ENCODE measurements around the gene CSNK2A2.

- PRO-cap: no peak
- RAMPAGE, long total RNA, 2 experiments: no peak in any of the 2 experiments
These were observed 21.3 kb downstream of the CNGB1 start for GRCh38 chr16:57949757-57949956.

DNA sequence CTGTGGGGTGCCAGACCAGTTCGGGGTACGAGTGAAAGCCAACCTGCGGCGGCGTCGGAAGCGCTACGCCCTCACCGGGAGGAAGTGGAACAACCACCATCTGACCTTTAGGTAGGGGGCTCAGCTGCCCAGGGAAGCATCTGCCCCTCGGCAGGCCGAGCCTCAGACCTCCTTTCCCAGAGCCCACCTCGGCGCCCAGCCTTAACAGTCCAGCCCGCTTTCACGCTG is 12.6 kb downstream of the MMP15 start:
- PRO-cap: unidirectional peak, plus-strand start at position 76 of the sequence
- RAMPAGE, long total RNA, 2 experiments: no peak in any of the 2 experiments

DNA sequence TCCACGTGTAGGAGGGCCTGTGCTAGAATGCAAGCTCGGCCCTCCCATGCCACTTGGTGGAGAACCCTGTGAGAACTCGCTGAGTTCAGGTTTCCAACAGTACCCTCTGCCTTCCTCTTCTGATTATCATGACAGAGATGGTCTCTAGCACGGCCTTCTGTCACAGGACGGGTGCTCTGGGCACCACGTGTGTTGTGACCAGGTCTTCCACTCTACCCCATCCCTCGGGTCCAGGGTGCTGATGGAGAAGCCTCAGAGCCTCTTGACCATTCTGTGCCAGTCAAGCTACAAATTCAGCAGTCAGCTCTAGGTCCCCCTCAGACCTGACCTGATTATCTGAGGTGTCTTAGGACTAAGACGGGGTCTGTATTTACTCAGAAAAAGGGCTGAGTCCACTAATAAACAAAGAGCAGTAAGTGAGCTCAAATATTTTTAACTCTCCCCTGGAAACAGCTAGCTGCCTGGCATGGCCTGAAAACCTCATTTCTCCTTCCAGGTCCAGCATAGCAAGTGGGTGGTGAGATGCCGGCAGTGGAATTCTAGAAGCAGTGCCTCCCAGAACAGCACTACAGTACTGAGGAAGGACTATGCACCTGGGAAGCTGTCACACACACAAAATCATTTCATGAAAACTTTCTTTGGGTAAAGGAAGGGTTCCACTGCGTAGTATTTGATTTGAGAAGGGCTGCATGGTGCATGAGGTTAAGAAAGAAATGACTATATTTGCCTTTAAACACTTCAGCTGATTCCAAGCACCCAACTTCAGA is 29.4 kb upstream of the CFAP20 start:
- PRO-cap: no peak
- RAMPAGE, long total RNA, 2 experiments: no peak in any of the 2 experiments

DNA sequence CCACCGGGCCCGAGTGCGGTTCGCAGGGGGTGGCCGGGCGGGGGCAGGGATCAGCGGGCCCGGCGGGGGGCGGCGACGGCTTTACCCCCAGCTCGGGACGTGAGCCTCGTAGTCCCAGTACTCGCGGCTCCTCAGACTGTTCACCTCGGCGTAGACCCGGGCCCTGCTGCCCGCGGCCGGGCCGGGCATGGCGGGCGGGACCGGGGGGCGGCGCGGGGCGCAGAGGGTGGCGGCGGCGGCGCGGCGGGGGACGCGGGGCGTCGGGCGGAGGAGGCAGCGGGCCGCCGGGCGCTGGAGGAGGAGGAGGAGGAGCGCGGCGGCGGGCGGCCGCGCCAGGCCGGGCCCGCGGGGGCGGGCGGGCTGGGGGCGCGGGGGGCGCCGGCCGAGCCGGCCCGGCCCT is 358 bp downstream of the CSNK2A2 start:
- PRO-cap: no peak
- RAMPAGE, long total RNA, 2 experiments: no peak in any of the 2 experiments

DNA sequence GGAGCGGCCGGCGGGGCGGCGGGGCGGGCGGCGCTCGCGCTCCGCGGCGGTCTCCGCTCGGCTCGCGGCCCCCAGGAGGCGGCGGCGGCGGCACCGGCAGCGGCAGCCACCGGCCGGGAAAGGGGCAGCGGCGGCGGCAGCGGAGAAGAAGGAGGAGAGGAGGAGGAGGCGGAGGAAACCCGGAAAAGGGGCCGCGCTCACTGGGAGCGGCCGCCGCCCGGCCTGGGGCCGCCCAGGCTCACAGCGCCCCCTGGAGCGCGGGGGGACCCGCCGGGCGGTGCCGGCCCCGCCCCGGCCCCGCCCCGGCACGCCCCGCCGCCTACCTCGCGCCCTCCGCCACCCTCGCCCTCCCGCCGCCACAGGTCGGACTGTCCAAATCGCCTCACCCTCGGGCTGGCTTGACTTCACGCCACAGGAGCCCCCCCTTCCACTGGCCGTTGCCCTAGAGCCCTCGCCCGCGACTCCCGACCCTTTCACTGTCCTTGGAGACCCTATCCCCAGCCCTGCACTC is at the start of gene CSNK2A2:
Gene CSNK2A2 (minus strand): TSS at position 159 of the 511 bp plus-strand sequence.
- PRO-cap: unidirectional peak, minus-strand start at position 159 of the sequence; unidirectional peak, minus-strand start at position 240 of the sequence
- RAMPAGE, long total RNA, 2 experiments: no peak in any of the 2 experiments

GRCh38 chr16:58222471-58223166 is 24.7 kb upstream of the CSNK2A2 start:
- PRO-cap: no peak
- RAMPAGE, long total RNA, 2 experiments: no peak in any of the 2 experiments

GRCh38 chr16:58264796-58265297 is 15.1 kb downstream of the CCDC113 start:
- PRO-cap: no peak
- RAMPAGE, long total RNA, 2 experiments: no peak in any of the 2 experiments

DNA sequence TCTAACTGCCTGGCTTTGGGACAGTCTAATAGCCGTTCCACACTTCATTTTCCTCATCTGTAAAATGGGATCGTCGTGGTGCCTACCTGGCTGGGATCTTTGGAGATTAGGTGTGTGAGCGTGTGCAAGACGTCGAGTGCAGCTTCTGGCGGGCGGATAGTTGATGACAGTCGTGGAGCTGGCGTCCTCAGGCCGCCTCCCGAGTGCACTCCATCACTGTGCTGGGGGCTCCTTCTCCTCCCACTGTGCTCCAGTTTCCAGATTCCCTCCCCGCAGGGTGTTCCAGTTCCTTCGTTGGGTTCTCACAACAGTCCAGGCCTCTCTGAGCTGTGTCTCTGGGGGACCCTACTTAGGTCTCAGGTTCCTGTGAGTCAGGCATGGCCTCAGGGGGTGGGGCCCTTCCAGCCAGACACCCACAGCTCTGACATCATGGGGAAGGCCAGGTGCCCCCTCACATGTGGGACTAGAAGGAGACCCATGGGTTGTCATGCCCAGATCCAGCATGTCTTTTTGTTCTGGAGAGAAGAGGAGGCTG is 32.2 kb upstream of the NDRG4 start:
- PRO-cap: no peak
- RAMPAGE, long total RNA, 2 experiments: no peak in any of the 2 experiments

DNA sequence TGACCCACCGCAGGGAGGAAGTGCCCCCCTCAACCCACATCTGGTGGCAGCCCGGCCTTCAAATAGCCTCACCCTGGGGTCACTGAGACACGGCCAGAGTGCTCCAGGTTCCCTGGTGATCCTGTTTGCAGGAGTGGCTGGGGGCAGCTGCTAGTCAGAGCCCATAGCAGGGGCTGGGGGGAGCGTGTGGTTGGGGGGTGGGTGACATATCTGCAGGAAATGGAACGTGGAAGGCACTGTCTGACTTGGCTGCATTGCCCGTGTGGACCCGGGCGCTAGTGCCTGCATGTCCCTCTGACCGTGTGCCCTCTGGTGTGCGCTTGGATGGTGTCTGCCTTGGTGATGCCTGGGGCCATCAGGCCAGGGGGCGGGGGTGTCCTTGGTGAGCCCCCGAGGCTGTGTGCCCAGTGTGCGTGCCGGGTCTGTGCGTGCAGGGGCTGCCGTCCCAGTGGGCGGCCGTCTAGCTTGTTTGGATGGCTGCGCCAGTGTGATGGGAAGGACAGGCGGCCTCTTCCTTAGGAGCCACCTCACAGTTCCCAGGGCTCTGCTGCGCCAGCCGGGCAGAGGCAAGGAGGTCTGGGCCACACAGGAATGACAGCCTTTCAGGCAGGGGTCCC is 489 bp downstream of the NDRG4 start:
- PRO-cap: no peak
- RAMPAGE, long total RNA, 2 experiments: no peak in any of the 2 experiments

- PRO-cap: no peak
- RAMPAGE, long total RNA, 2 experiments: no peak in any of the 2 experiments
These were observed 30.9 kb downstream of the SETD6 start for GRCh38 chr16:58546188-58546694.

DNA sequence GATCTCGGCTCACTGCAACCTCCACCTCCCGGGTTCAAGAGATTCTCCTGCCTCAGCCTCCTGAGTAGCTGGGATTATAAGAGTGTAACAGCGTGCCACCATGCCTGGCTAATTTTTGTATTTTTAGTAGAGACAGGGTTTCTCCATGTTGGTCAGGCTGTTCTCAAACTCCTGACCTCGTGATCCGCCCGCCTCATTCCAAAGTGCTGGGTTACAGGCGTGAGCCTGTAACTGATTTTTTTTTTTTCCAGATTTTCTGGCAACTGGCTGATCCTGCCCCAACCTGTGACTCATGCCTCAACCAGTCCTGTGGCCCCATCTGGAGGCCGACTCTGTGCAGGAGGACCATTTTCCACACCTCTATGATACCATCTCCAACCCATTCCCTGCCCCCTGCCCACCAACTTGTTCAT is 8.5 kb upstream of the CNOT1 start:
- PRO-cap: no peak
- RAMPAGE, long total RNA, 2 experiments: no peak in any of the 2 experiments

- PRO-cap: no peak
- RAMPAGE, long total RNA, 2 experiments: no peak in any of the 2 experiments
These were observed 960 bp downstream of the GOT2 start for GRCh38 chr16:58733216-58733495.

DNA sequence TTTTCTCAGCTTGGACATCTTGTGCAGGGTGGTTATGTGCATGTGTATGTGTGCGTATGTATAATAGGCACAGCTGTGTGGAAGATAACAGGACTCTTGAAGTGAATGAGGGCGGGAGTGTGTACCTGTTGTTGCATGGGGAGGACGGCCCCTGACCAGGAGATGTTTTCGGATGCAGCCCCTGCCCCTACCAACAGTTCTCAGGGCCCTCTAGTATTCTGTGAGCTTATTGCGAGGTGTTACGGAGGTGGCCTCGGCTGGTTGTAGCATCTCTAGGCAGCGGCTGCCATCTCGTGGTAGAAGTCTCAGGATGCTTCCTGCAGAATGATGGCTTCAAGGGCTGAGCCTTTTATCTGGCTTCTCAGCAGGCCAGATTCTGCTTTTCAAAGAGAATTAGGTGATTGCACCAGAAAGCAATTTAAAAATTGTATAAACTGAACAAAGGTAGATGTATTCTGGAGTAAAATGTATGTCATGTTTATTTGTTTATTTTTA is 22.2 kb upstream of the GOT2 start:
- PRO-cap: no peak
- RAMPAGE, long total RNA, 2 experiments: no peak in any of the 2 experiments

- PRO-cap: no peak
- RAMPAGE, long total RNA, 2 experiments: no peak in any of the 2 experiments
These were observed 147.6 kb upstream of the GOT2 start for GRCh38 chr16:58881686-58882104.

DNA sequence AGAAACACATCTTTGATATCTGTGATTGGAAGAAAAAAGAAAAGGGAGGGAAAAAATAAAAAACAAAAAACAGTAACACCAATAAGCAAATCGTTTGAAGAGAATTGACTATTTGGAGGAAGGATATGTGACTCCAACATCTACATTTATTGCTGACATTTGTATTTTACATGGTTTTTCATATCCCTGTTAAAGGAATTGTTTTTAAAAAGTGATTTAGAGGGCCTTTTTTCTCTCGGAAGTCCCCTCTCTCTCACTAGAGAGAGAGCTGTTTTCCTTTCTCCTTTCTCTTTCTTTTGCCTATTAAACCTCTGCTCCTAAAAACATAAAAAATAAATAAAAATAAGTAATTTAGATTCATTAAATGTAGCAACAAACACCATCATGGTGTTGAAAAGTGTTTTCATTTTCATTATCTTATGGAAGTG is 1469.7 kb upstream of the GOT2 start:
- PRO-cap: no peak
- RAMPAGE, long total RNA, 2 experiments: no peak in any of the 2 experiments

DNA sequence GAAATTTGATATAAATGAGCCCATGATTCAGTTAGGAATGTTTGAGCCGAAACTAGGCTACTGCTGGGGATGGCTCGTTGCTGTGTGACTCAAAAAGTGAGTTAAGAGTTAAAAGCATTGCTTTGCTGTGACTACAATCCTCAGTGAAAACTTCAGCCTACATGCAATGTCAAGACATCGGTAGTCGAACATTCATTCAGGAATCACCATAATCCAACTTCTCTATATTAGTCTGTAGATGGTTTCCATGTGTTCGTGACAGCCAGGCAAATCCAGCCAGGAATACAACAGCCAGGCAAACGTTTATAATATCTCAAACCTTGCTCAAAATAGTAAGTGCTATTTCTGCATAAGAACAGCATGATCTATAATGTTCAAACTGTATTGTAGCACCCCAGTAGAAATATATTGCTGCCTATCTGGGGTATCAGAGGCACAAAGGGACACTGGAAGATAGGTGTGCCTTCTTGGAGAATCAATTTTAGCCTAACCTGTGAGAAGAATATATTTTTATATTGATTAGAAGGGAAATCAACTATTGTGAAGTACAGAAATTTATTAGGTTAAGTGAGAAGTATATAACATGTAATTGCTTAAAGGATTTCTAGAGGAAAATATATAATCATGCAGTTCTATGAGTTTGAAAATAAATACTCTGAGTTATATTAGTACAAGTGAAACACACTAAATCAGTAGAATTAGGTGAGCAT is 1225.0 kb downstream of the CDH8 start:
- PRO-cap: no peak
- RAMPAGE, long total RNA, 2 experiments: no peak in any of the 2 experiments

- PRO-cap: unidirectional peak, minus-strand start at chr16:61445716
- RAMPAGE, long total RNA, 2 experiments: no peak in any of the 2 experiments
These were observed 590.7 kb downstream of the CDH8 start for GRCh38 chr16:61445614-61445940.

- PRO-cap: no peak
- RAMPAGE, long total RNA, 2 experiments: start-site peak on the plus strand in 1 of 2 experiments, at chr16:61918291-61918305 at its widest, 20 reads per replicate; start-site peak on the minus strand in 1 of 2 experiments, at chr16:61918690-61918820 at its widest, 6 reads per replicate
These were observed 117.9 kb downstream of the CDH8 start for GRCh38 chr16:61918031-61919071.

GRCh38 chr16:64251597-64252056 is 870.2 kb downstream of the CDH11 start:
- PRO-cap: no peak
- RAMPAGE, long total RNA, 2 experiments: no peak in any of the 2 experiments

GRCh38 chr16:64417709-64418197 is 704.1 kb downstream of the CDH11 start:
- PRO-cap: no peak
- RAMPAGE, long total RNA, 2 experiments: start-site peak on the plus strand in 1 of 2 experiments, at chr16:64417899-64417980 at its widest, 10 reads per replicate

Measured in prostate gland (tissue), 2 donors.